Endometrial microvascular endothelial cells (primary cell): Measurements from ENCODE around the genes GFOD2, TSNAXIP1, DUS2 and CDH1.

DNA sequence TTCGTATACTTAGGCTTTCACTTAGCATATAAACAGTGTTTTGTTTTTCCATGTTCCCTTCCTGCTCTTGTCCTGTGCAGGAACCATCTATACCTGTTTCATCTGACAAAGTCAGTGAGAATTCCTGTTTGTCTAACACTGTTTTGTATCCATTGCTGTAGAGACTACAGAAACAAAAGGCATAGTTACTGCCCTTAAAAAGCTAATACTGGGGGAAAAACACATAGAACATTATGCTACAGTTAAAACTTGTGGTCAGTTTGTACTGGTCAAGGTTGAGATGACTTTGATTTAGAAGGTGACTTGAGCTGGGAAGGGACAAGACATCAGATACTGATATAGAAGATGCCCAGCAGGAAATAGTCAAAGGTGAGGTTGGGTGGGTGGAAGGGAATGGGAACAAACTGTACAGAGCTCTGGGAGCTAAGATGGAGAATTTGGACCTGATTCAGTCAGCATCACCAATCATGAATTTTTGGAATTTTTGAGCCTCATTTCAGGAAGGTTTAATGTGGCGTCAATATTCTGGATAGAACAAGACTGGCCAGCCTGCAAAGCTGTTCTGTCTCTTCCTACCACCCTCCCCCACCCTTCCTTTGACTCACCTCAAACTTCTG lies 32.4 kb downstream of the CTCF start:
- RAMPAGE, long total RNA, result no peak

DNA sequence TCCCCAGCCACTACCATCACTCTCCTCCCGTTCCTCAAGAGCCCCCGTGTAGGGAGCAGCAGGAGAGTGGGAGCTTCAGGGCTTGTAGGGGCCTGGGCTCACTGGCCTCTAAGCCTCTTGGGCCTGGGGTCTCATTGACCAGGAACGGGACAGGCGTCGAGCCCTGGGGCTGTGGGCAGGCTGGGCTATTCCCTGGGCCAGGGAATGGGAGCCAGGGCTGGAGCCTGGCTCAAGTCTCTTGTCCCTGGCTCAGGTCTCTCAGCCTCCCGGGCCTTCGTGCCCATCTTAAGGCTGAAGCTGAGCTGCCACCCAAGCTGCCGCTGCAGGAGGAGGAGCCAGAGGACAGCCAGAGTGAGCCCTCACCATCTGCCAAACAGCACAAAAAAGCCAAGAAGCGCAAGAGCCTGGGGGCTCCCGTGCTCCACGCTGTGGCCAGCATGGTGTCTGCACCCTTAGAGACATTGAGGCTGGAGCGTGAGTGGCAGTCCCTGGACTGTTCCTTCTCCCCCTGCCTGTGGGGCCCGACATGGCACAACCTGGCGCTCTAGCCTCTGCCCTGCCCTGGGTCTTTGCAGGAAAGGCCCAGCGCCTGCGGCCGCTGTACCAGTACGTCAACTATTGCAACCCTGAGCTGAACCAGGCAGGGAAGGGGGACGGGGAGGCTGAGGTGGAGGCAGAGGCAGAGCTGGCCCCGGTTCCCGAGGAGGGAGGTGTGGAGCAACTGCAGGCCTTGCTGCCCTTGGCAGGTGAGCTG lies 1.2 kb downstream of the C16orf86 start:
- RAMPAGE, long total RNA, result no peak

GRCh38 chr16:67673424-67674296 lies 7.0 kb downstream of the C16orf86 start:
- RAMPAGE, long total RNA, result no peak

DNA sequence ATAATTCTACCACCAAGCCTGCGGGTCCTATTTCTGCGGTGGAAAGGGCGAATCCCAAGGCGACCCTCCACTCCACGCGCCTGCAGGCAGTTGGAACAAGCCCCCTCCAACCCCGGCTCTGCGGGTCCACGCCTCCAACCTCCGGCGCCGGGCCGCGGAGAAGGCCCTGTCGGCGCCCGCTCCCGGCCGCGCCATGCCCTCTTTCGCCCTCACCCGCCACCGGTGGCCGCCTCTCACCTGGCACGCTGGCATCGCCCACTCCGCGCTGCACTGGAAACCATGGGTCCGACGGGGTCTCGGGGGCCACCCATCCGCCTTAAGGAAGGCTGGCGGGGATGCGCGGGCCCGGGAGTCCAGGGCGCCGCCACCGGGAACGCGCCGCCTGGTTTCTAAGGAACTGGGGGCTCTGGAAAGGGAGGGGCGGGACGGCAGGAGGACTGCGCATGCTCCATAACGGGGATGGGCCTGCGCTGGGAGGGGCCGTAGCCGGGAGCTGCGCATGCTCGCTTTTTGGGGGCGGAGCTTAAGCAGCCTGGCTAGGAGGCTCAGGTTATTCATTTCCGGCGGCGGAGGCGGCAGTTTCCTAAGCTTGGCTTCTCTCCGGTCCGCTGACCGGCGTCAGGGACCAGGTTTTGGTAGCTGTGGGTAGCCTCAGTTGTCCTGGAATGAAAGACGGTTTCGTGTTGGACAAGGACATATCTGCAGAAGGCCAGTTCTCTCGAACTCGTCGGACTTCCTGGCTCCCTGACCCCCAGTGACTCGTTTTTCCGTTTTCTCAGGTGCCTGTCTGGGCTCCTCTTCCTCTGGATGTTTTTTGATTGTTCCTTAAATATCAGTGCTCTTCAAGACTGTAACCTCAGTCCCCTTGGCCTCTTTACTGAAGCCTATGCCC lies at the start of gene GFOD2:
Gene GFOD2 (minus strand): TSS at position 391 of the 892 bp plus-strand sequence.
- RAMPAGE, long total RNA, result no peak

GRCh38 chr16:67729790-67730345 lies 10.8 kb upstream of the GFOD2 start:
- RAMPAGE, long total RNA, result no peak

DNA sequence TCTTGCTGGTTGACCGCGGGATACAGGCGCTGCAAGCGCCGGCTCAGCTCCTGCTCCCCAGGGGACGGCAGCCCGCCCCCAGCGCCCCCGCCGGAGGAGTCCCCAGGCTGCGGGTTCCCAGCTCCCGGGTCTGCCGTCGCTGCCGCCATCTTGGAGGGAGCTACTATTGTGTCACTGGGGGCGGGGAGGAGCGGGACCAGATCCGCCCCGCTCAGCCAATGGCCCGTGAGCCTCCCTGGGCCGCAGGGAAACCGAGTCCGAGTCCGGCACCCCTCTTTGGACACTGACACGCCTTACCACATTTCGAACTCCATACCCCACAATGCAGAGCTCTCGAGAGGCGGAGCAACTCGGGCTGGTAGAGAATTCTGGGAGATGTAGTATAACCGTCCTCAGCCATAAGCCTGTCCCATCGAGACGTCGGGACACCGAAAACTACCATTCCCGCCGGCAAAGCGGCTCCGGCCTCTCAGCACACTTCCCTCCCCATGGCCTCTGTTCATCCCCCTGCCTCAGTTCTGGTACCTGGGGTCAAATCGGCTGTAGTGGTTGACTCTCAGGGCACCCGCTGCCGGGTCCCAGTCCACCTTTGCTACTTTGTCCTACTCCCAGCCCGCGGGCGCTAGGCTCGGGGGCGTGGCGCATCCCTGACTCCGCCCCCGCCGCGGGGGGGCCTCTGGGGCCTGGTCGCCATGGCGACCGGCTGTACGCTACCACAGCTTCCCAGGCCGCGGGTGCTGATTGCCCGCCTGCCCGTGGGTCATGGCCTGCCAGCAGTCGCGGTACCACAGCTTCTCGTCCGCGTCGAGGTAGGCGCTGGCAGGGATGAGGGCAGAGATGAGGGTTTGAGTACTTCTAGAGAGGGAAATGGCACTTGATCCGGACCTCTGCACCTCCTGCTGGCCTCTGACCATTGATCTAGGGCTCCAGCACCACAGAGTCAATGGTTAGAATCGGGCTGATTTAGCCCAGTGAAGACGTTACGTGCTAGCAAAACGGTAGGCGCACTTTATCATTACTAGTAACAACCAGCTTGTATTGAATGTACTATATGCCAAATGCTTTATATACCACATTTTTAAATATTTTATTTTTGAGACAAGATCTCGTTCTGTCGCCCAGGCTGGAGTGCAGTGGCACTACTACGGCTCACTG lies at the start of gene TSNAXIP1:
Gene TSNAXIP1 (plus strand): TSS at position 502 of the 1,155 bp plus-strand sequence.
- RAMPAGE, long total RNA, result no peak

- RAMPAGE, long total RNA, result no peak
Measured at GRCh38 chr16:67902693-67903341, 9.8 kb downstream of the PSKH1 start.

DNA sequence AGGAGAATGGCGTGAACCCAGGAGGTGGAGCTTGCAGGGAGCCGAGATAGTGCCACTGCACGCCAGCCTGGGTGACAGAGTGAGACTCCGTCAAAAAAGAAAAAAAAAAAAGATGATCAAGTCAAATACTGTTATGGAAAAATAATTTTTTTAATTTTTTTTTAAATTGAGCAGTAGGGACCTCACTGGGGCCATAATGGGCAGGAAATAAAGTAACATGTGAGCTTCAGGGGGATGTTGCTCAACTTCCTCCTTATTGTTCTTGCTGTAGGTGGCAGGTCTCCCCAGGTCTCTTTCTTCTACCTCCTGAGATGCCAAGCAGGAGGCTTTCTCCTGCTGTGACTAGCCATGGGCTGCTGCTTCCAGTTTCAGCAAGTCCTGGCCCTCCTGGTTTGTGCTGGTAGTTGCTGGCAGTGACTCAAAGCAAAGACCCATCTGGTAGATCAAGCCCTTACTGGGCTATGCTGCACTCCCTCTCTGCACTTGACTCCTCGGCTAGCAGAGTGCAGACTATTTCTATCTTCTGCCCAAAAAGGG lies 2.3 kb downstream of the DPEP2NB start:
- RAMPAGE, long total RNA, result no peak

DNA sequence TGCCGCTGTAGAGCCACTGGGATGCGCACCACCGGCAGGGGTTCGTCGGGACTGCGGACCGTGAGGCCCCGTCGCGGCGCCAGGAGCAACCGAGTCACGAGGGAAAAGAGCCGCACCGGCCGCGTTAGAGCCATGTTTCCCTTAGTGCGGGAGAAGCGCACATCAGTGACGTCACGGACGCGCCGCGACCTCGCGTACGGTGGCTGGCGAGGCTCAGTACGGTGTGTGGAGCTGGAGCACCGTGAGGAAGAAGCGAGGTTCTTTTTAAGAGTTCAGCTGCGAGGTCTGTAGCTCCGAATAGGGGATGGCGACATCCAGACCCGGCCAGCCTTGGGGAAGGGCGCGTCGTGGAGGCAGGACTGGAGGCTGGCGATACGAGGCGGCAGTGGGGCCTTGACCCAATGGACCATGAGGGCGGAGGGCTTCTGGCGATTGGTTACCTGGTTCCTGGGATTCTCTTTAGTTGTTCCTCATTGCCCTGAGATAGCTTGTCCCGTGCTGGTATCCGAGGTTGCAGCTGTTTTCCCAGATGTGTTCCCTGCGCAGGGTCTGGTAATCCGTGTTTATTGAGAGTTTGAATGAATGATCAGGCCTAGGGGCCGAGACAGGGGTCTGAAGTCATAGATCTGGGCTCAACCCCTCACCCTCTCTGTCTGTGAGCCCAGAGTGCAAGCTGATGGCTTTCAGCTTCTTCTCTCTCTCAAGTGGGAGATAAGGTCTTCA lies at the start of gene DUS2:
Gene DUS2 (plus strand): TSS at position 216 of the 723 bp plus-strand sequence.
- RAMPAGE, long total RNA, result start-site peak on the plus strand centred at position 210 of the sequence, 73 bp wide, 72 and 48 reads in 2 replicates

DNA sequence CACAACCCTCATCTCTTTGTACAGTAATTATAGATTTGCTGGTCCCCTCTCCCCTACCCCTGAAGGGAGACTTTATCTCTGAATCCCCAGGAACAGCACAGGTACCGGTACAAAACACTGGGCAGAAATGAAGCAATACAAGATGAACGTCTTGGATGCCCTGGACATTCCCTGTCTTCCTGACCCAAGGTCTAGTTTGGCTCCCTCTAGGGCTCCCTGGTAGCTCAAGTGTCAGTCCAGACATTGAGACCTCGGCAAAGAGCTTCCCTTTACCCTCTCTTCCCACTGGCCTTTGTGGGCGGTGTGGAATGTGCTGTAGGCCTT lies 1.4 kb upstream of the NFATC3 start:
- RAMPAGE, long total RNA, result no peak

DNA sequence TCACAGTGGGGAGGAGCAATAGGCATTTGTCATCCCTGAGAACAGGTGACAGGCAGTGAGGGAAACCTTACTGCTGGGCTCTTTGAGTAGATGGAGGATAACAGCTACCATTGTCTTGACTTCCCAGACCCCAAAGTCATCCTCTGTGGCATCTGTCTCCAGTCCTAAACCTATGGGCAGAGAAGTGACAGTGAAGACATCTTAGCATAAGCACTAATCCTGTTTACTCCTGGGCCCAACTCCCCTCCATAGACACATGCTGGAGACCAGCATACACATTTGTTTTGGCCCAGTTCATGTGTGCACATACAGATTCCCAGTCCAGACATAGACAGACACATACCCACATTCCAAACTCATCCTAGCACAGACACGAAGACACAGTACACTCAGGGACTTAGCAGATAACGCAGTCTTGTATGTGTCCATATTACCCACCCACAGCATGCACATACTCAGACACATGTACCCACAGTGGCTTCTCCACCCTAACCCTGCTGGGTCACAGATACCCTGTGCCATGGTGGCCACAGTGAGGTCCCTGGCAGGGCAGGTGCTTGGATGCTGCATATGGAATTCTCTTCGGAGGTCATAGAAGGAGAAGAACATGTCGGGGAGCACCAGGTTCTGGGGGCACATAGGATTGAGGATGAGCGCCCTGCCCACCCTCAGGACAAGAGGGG lies 2.5 kb downstream of the ESRP2 start:
- RAMPAGE, long total RNA, result no peak

GRCh38 chr16:68233959-68234933 lies 1.7 kb downstream of the ESRP2 start:
- RAMPAGE, long total RNA, result no peak

GRCh38 chr16:68247262-68248388 lies 2.5 kb downstream of the PLA2G15 start:
- RAMPAGE, long total RNA, result no peak

DNA sequence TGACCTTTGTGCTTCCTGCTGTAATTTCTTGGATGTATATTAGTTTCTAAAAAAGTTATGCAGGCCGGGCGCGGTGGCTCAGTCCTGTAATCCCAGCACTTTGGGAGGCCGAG lies 1.4 kb downstream of the SLC7A6 start:
- RAMPAGE, long total RNA, result no peak

DNA sequence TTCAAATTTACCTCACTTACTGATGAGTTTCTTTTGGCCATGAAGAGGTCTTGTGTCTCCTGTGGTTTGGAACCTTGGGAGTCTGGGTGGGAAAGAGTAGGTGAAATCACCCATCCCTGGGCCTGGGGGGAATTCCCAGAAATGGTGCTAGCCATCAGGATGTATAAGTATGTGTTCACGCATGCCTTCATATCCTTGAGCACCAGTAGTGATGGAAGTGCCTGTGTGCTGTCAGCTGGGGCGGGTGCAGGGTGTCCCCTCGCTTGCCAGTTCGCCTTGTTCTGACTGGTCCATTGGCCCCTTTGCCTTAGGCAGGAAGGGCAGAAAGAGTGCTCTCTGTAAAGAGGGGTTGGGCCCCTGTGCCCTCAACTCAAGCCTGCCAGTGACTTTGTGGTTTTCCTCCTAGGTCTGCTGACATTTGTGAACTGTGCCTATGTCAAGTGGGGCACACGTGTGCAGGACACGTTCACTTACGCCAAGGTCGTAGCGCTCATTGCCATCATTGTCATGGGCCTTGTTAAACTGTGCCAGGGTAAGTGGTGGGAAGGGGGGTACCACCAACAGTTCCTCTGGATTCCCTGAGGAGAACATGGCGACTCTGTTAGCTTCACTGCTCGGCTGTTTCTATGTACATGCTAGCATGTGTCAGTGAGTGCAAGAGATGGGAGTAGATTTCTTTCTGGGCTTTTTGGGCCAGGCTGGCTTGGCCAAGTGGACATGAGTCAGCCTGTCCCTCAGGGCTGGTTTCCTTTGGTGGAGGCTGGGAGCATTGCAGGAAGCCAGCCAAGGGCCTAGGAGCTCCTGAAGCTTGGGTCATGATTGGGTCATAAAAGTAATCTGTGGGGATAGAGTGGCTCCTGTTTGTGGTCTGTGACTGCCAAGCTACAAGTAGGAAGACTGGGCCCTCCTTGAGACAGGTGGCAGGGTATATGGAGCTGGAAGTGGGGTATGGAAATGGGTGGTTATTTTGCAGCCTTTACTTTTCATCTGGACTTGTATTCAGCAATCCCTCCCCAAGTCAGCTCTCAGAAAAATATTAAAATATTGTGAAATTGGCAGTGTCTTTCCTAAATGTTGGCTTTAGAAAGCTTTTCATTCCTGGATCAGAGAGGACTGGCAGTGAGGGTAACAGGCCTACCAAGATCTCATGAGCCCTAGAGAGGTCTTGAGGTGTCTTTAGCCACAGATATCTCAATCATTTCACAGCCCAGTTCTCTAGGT lies 23.0 kb downstream of the SLC7A6OS start:
- RAMPAGE, long total RNA, result no peak

DNA sequence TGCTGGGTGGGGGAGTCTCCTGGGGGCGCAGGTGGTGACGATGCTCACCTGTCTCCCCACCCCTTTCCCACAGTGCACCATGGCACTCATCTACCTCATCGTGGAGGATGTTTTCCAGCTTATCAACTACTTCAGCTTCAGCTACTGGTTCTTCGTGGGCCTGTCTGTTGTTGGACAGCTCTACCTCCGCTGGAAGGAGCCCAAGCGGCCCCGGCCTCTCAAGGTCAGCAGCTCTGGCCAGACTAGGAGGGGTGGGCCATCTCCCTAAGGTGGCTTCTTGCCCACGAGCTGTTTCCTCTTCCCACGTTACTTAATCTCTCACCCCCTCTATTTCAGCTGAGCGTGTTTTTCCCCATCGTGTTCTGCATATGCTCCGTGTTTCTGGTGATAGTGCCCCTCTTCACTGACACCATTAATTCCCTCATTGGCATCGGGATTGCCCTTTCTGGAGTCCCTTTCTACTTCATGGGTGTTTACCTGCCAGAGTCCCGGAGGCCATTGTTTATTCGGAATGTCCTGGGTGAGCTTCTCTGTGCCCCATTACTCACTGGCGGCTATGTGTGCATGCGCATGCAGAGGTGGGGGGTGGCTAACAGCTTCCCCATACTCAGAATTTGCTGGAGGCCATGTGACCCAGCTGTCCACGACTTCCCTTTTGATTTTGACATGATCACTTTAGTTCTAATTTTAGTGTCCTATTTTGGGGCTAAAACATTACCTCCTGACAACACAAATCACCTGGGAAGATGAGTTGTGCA lies 14.3 kb downstream of the SLC7A6OS start:
- RAMPAGE, long total RNA, result no peak

GRCh38 chr16:68492253-68493170 lies 44.2 kb upstream of the SMPD3 start:
- RAMPAGE, long total RNA, result no peak

GRCh38 chr16:68548918-68549258 lies 9.8 kb downstream of the ZFP90 start:
- RAMPAGE, long total RNA, result no peak

- RAMPAGE, long total RNA, result no peak
Measured at GRCh38 chr16:68737039-68737535, at the start of gene CDH1. TSS of gene CDH1 (plus strand) at chr16:68737292.

DNA sequence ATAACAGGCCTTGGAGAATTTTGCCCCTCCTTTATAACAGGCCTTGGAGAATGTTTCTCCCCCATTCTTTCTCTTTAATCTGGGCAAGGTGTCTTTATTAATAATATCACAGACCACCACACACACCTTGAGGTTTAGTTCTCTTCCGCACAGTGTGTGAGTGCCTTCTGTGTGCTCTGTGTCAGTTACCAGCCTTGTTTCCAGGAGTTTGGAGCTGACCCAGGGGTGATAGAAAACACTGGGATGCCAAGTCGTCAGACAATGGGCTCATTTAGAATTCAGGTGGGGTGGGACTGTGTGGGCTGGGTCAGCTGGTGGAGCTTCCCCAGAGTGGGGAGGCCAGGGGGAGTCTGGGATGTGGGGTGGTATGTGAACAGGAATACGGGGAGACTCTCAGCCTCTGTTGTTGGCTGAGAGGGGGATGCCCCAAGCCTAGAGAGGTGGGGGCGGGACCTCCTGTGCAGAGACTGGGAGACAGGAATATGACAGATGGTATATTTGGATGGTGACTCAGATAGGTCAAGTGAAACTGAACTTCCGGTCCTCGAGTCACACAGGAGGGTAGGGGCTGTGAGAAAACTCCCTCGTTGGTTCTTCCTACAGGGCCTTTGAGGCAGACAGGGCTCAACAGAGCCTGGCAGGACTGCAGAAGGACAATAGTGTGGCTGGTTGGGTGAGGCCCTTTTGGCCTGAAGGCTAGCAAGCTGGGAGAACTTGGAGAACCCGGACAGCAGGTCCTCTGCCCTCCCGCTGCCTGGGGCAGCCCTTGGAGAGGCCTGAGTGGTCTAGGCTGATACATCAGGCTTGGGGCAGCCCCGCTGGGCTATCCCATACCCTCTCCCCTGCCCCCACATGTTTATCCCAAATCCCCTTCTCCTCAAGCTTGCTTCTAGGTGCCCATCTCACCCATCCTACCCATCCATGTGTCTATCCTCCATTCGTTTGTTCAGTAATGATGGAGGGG lies 23.7 kb downstream of the CDH1 start:
- RAMPAGE, long total RNA, result no peak